Cardiac atrium fibroblast (primary cell): Measurements from ENCODE around the gene SLC10A6.

GRCh38 chr4:86848746-86849871, at the start of gene SLC10A6:
Gene SLC10A6, minus strand, starts transcription at chr4:86849384.
- RAMPAGE, long total RNA, result no peak

DNA sequence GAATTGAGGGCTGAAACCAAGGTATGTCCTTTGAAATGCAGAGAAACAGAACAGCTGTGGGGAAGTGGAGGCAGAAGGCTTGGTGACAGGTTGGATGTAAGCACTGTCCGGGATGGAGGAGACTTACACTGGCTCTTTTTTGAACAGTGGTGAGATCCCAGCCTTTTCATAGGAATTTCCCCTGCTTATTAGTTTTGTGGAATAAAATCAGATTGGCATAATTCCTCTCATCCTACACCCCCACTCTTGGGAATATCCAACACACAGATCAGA, 18.8 kb upstream of the C4orf36 start:
- RAMPAGE, long total RNA, result no peak

GRCh38 chr4:86999171-87000021, 64.6 kb downstream of the AFF1 start:
- RAMPAGE, long total RNA, result no peak

- RAMPAGE, long total RNA, result no peak
Observed at GRCh38 chr4:87007342-87007663, 72.5 kb downstream of the AFF1 start.

- RAMPAGE, long total RNA, result no peak
Observed at GRCh38 chr4:87044496-87045416, 109.9 kb downstream of the AFF1 start.

DNA sequence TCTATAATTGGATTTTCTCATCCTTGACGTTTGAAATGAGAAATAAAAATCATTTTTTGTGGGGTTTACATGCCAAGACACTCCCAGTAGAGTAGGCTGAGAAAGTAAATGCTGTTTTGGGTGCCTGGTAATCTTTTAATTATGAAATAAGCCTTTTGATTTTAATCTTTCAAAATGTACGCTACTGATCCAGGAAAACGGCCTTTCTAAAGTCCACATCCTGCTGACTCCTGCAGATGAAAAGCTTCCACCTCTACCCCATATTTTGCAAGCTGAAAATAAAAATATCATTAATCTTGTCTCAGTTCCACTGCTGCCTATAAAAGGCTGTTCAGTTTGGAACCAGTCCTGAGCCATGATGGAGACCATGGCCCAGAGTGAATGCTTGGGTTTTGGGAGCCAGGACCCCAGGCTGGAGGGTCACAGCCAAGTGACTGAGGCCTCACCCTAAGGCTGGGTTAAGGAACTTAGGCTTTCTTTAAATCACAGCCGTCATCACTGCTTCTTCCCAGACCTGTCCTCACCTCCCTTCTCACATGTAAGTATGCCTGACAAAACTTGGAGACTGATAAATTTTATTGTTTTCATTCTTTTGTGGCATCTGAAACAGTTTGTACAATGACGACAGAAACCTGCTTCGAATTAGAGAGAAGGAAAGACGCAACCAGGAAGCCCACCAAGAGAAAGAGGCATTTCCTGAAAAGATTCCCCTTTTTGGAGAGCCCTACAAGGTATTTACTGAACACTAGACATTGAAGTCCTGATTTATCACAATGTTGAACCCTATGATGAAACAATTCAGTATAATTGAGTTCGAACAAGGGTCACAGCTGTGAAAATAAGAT, 111.0 kb downstream of the AFF1 start:
- RAMPAGE, long total RNA, result no peak

GRCh38 chr4:87103480-87104402, 116.7 kb downstream of the KLHL8 start:
- RAMPAGE, long total RNA, result no peak

- RAMPAGE, long total RNA, result no peak
Observed at GRCh38 chr4:87118695-87119355, 101.6 kb downstream of the KLHL8 start.

DNA sequence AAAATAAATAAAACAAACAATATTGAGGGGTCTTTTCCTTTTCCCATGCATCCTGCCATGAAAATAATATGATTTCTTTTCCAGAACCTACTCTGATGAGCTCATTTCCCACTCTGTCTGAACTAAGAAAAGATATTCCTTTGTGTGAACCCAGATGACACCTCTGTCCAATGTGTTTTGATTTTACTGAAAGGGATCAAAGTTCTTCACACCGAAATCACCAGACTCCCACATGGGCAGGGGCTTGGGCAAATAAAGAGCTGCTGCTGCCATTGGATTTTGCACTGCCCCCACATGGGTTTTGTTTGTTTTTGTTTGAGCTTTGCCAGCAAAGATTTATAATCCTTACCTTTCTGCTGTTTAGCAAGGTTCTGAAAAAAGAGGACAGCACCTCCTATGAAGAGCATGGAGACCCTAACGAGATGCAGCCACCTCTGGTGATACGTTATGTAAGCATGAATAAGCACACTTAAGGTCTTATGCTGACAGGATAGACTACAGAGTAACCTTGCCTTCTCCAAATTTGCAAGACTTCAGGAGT, 44.4 kb downstream of the HSD17B13 start:
- RAMPAGE, long total RNA, result no peak

- RAMPAGE, long total RNA, result no peak
Observed at GRCh38 chr4:87387098-87387781, 3.7 kb downstream of the HSD17B11 start.

- RAMPAGE, long total RNA, result no peak
Observed at GRCh38 chr4:87589486-87590083, 18.7 kb upstream of the DSPP start.

DNA sequence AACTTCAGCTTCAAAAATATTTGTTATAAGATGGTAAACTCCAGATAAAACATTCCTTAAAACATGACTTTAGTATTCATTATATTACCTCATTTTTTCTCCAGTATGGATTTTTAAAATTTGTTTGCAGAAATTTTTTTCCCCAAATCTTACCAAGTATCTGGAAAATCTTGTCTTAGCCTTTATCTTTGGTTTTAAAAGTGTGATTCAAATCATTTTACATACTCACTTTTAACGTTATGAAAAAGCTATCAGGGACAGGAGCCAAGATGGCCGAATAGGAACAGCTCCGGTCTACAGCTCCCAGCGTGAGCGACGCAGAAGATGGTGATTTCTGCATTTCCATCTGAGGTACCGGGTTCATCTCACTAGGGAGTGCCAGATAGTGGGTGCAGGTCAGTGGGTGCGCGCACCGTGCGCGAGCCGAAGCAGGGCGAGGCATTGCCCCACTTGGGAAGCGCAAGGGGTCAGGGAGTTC, 60.1 kb downstream of the DMP1 start:
- RAMPAGE, long total RNA, result no peak

DNA sequence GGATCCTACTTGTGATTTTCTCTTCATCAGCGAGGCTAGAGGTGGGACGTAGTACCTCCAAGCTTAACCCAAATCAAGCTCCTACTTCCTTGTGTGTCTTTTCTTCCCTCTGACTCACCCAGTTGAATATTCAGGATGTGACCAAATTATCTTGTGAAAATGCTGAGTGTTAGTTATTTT, 2.4 kb downstream of the MEPE start:
- RAMPAGE, long total RNA, result no peak

DNA sequence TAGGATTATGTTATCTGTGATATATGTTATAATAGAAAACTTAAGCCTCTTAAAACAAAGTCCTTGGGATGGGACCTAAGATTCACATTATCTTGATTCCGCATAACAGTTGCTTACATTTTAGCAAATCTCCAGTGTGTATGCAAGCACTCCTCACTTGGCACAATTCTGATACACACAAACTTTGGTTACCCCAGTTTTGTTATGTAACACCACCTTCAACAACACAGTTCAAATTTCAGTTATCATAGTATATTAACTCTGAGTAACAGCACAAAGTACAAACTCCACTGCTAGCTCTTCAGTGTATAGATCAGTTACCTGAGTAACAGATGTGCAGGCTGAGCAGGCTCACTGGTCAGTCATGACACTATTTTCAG, 55.3 kb downstream of the PKD2 start:
- RAMPAGE, long total RNA, result no peak

GRCh38 chr4:88341575-88341892, 37.1 kb upstream of the HERC6 start:
- RAMPAGE, long total RNA, result no peak

DNA sequence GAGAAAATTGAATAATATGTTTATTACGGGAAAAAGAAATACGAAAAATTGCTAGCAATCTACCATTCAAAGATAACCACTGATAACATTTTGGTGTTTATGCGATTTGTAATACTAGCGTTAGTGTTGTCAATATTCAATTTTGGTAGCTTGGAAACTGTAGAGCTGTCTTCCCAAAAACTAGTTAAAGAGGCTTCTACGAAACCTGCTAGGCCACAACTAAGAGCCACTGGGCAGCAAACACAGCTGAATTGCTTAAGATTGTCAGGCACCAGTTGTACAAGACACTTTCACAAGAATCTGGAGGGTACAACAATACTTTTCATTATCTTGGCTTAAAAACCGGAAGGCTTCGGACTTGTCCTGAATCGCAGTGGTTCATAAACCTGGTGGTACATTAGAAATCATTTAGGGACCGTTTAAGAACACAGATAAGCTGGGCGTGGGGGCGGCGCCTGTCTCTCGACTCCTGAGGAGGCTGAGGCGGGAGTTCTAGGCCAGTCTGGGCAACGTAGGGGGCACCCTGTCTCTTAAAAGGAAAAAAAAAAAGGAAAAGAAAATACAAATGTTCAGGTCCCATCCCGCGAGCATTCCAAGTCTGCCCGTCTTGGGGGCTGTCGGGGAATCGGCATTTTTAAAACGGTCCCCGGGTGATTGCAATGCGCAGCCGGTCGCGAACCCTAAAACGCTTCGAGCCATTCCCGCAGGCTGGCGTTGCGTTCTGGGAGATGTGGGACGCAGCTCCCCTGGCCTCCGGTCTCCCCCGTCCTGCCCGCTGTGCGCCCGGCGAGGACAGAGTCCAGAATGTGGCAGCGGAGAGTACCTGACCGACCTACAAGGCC, 784 bp downstream of the PIGY start:
- RAMPAGE, long total RNA, result no peak

DNA sequence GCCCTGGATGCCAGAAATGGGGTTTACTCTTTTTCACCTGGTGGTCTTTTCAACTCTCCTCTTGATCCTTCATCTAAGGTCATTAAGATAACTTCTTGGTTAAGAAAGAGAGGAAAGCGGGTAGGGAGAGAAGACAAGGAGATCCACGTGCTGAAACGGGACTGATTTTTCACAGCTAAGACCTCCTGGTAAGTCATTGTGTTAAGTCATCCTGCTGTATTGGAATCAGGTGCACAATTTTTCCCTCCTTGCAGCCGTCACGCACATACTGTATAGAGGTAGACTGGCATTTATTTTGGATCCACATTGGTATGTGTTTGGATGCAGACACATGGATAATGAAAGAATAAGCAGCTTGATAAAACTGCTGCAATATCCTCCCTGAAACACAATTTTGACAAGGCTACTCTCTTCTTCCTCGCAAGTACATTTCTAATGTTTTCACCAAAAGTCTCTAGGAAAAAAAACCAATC, 60.1 kb upstream of the NAP1L5 start:
- RAMPAGE, long total RNA, result no peak

GRCh38 chr4:88792297-88793037, 94.8 kb upstream of the NAP1L5 start:
- RAMPAGE, long total RNA, result no peak

- RAMPAGE, long total RNA, result no peak
Observed at GRCh38 chr4:89029771-89030236, 27.2 kb downstream of the FAM13A start.

DNA sequence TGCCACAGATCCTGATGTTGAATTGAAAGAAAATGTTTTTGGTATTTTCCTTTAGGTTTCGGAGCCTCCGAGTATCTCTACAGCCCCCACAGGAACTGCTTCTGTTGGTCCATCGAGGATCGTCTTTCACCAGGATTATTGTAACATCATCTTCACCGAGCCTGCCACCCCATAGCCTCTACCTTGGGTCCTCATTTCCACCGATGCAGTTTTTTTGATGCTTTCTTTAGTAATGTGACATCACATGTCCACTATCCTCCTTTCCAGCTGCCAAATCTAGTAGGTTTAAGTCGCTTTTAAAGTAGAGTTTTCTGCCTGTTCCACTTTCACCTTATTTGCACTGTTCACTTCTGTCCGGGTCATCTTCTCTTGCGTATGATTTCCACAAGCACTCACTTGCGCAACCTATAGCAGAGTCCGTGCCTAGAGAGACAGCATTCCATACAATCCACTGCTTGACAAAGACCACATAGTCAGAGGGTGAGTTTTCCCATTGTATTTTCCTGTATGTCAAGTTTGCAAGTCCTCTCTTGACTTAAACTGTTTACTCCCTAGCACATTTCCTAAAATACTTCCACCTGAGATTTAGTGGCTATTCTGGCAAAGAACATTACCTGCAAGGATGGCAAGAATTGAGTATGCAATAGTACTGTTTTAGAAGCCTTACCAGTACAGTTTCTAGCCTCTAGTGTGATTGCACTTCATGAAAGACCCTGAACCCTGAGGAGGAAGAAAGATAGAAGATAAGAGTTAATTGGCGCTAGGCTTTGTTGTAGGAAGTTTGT, 871 bp downstream of the TIGD2 start:
- RAMPAGE, long total RNA, result no peak